Paraaortic lymph node (tissue), 1 donor: ENCODE results near the genes PROP1, ZNF354B and HNRNPH1.

- PRO-cap = no peak
Observed at GRCh38 chr5:177996014-177996538, at the start of gene PROP1. TSS of gene PROP1 (minus strand) at chr5:177996242.

DNA sequence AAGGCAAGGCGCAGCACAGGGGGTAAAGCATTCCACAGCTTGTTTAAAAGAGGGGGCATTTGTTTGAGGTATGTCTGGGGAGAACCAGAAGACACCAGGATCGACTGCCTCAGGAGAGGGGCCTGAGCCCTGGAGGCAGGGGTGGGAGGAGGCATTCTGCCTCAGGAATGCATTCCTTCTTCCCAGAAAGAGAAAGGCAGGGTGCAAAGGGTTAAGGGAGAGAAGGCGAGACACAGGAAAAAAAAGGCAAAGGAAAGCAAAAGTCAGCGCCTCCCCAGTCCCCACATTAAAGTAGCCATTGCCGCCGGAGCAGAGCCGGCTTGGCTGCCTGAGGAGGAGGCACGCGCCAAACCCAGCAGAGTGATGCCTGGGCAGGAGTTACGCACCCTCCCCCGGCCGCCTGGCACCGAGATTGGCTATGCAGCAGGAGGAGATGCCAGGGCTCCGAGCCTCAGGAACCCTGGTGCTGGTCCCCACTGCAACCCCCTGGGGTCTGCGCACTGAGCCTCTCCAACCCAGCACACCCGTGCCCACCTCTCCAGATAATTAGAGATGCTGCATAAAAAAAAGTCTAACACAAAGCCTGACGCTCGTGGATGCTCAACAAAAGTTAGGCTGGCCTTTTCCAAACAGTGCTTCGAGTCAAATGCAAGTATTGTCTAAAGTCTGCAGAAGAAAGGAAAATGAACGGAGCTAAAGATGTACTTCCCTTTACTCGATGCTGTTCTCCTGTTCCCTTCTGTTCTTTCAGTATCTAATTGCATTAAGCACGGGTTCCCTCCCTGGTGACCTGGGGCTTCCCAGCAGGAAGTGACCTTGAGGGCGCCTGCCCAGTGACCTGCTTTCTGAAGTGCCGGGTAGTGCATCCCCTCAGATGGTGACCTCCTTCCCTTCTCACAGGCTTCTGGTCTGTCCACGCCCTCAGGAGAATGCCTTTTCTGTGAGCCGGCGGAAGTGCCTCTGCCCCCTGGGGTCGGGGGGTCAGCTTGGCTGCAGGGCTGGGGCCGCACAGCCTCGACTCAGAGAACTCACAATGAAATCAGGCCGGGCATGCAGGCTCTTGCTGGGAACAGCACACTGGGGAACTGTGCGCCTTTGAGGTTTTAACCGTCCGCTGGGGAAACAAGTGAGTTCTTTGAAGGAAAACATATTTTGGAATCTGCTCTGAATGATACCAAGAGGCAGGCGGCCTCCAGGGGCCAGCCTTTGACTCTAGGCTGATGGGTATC, 124.2 kb upstream of the PHYKPL start:
- PRO-cap = no peak

- PRO-cap = no peak
Observed at GRCh38 chr5:178467582-178468393, 122.4 kb downstream of the COL23A1 start.

GRCh38 chr5:178642339-178642610, 15.4 kb upstream of the CLK4 start:
- PRO-cap = no peak

DNA sequence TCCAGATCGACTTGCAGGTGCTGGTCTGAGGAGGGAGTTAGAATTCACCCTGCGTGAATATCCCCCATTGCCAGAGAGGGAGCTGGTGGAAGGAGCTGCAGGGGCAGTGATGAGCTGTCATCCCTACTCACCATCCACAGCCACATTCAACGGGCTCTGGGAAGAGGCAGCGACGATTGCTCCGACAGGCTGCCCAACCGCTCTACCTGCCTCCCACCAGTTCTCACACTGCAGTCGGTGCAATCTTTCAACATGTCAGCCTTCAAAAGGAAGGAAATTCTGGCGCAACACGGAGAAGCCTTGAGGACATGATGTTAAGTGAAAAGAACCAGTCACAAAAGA, 40.9 kb upstream of the CLK4 start:
- PRO-cap = no peak

GRCh38 chr5:178699171-178699476, 31.3 kb downstream of the ZNF354A start:
- PRO-cap = no peak

DNA sequence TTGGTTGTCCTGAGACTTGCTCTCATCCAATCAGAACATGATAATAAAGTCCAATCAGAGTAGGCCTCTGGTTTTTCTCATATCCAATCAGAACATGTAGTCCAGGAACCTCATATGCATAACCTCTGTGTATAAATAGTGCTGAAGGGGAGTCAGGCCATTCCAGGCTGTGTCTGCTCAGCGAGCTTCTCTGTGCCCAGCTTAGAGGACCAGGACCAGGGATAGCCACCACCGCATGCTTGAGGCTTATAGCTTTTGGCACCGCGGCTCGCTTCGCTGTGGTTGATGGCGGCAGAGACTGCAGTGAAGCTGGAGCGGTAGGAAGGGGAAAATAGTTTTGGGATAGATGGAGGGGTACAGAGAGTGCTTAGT, 26.8 kb upstream of the ZNF354B start:
- PRO-cap = no peak

GRCh38 chr5:178859573-178860799, at the start of gene ZNF354B:
TSS of gene ZNF354B (plus strand) at chr5:178859953.
- PRO-cap = unidirectional peak, plus-strand start at chr5:178859800; bidirectional peak, plus-strand start at chr5:178860000, minus-strand start at chr5:178859844

DNA sequence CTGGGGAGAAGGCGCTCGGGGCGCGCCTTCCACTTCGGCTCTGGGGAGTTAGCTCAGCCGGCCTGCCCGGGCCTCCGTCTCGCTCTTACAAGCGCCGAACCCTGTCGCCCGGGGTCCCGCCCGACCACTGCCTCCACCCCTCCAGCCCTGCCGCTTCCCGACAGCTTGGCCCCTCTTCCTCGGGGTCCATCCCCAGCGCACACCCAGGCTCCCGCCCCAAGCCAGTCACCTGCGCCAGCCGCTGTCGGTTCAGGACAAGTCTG, 142 bp downstream of the GRM6 start:
- PRO-cap = no peak

- PRO-cap = no peak
Observed at GRCh38 chr5:179610187-179611294, 12.9 kb downstream of the HNRNPH1 start.

- PRO-cap = no peak
Observed at GRCh38 chr5:179620247-179621156, 3.0 kb downstream of the HNRNPH1 start.

DNA sequence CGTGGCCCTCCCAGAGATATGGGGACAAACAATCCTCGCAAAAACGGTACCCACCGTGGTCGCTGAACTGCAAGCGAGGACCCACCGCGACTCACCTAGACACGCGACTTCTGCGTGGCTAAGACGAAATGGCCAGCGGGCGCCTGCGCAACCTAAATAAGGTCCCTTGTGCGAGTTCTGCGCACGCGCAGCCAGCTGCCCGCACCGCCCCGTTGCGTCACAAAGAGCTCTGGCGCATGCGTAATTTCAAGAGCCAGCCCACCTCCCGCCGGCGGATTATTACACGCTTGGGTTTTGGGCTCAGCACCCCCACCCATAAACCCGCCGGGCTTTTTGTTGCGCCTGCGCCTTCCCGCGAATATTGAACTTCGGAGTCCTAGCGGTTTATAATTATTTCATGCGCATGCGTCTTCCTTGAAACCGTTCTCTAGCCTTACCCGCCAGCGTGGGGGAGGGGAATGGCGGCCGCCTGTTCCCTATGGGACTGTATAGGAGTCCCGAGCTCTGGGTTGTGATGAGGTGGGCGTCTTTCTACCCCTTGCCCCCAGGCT, at the start of gene HNRNPH1:
TSS of gene HNRNPH1 (minus strand) at position 131 of the 551 bp plus-strand sequence.
- PRO-cap = bidirectional peak, plus-strand start at position 282 of the sequence, minus-strand start at position 129 of the sequence; bidirectional peak, plus-strand start at position 361 of the sequence, minus-strand start at position 360 of the sequence

DNA sequence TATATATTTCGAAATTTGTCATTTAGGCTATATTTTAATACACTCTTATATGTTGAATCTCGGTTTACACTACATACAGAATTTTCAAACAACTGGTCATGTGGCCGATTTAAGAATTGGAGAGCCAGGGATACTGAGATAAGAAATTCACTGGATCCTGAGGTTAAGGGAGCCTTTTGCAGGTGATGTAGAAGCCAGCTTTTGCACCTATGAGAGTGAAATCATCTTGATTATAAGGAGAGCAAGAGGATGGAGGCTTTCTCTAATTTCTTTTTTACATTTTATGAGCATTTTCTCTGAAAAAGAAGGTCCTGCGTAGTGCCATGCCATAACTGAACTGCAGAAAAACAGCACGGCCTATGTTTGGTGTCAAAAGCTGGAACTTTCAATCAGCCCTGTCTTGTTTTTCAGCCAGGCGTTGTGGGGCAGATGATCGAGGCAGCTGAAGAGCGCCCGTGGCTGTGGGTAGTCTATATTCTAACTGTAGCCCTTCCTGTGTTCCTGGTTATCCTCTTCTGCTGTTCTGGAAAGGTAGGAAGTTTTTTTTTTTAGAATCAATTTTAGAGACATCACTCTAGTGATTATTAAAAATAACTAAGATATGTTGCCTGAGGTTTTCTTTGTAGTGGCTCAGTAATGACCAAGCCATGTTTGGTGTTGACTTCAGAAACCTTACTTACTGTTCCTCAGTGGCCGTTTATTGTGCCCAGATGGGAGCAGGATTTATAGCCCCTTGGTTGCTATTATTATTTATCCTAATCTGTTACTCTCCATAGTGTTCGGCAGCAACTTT, 9.2 kb upstream of the MAML1 start:
- PRO-cap = no peak

DNA sequence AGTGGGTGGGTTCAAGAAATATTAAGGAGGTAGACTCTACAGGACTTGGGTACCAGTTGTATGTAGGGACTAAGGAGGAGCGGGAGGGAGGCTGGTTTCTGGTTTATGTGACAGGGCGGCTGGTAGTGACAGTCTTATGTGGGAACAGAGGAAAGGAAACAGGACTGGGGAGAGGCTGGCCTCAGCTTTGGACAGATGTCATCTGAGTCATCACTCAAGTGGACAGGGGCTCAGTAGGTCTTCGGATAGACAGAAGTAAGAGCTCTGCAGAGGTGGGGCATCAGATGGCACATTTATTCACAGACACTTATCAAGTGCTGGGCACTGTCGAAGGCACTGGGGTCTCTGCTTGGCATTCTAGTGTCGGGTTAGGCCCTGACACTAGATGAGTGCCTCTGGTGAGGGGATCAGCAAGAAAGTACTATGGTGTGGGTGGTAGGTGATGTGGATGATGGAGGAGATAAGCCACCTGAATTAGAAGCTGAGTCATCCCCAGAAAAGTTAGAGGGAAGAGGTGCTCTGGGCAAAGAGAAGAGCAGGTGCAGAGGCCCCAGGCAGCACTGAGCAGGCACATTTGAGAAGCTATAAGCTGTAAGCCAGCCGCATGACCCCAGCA, 27.4 kb downstream of the MAML1 start:
- PRO-cap = no peak

GRCh38 chr5:179791836-179792555, 1.8 kb upstream of the LTC4S start:
- PRO-cap = no peak

- PRO-cap = unidirectional peak, plus-strand start at chr5:179816992; unidirectional peak, plus-strand start at chr5:179817034
Observed at GRCh38 chr5:179816537-179817711, 3.8 kb upstream of the SQSTM1 start.

DNA sequence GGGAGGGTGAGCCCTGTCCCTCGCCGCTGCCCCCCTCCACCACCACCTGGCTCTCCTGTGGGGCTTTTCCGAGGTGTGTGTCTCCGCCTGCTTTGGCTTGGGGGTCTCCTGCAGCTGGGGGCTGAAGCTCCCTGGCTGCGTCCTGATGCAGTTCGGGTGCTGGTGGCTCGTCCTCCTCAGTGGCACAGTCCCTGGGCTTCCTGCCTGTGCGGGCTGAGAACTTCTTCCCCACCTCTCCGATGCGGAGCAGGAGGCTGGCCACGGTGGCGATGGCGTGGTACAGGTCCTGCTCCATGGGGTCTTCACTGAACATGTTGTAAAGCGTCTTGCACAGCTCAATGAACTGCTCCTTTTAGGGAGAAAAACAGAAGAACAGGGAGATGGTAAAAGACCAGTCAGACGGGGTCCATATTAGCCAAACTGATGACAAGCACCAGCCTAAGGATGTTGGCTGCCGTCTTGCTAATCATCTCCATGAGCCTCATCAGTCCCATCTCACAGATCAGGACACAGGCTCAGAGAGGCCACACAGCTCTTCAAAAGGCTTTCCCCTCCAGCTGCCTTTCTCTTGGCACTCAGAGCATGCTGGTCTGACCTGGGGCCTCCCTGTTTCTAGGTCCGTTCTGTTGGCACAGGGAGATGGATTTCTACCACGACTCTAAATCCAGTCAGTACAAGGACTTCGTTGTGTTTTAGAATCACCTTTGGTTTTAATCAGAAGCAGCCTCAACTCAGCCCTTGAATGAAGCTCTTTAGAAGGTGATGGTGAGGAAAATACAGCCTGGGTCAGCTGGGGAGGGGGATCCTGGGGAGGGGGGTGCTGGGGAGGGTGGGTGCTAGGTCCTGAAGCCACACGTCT, 5.4 kb upstream of the MRNIP start:
- PRO-cap = no peak

GRCh38 chr5:179870056-179870731, 11.6 kb upstream of the MRNIP start:
- PRO-cap = no peak

- PRO-cap = no peak
Observed at GRCh38 chr5:180174065-180174426, 35.0 kb downstream of the RASGEF1C start.

- PRO-cap = no peak
Observed at GRCh38 chr5:180351974-180353151, 773 bp downstream of the GFPT2 start.